Tibial nerve (tissue), 3 donors: ENCODE results near the genes FDXACB1 and TTC12.

- PRO-cap: no peak
- RAMPAGE, long total RNA, 3 experiments: no peak in any of the 3 experiments
Observed at GRCh38 chr11:111737162-111738220, 28.7 kb downstream of the PPP2R1B start.

DNA sequence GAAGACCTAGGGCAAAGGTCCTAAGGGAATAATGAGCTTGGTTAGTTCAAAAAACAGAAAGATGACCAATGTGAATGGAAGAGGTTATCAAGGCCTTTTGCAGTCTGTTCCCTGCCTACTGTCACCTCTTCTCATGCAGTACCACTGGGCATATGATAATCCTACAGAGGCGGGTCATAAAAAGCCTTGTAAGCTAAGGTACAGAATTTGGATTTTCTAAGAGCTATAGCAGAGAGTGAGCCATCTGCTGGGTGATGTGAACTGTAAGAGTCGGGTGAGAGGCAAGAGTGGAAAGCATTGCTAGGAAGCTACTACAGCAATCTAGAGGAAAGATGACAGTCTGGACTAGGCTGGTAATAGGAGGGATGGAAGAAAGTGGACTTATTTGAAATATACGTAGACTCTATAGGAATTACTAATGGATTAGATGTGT lies 3.0 kb downstream of the PPP2R1B start:
- PRO-cap: no peak
- RAMPAGE, long total RNA, 3 experiments: no peak in any of the 3 experiments

GRCh38 chr11:111767085-111767570 lies 939 bp upstream of the PPP2R1B start:
- PRO-cap: no peak
- RAMPAGE, long total RNA, 3 experiments: no peak in any of the 3 experiments

DNA sequence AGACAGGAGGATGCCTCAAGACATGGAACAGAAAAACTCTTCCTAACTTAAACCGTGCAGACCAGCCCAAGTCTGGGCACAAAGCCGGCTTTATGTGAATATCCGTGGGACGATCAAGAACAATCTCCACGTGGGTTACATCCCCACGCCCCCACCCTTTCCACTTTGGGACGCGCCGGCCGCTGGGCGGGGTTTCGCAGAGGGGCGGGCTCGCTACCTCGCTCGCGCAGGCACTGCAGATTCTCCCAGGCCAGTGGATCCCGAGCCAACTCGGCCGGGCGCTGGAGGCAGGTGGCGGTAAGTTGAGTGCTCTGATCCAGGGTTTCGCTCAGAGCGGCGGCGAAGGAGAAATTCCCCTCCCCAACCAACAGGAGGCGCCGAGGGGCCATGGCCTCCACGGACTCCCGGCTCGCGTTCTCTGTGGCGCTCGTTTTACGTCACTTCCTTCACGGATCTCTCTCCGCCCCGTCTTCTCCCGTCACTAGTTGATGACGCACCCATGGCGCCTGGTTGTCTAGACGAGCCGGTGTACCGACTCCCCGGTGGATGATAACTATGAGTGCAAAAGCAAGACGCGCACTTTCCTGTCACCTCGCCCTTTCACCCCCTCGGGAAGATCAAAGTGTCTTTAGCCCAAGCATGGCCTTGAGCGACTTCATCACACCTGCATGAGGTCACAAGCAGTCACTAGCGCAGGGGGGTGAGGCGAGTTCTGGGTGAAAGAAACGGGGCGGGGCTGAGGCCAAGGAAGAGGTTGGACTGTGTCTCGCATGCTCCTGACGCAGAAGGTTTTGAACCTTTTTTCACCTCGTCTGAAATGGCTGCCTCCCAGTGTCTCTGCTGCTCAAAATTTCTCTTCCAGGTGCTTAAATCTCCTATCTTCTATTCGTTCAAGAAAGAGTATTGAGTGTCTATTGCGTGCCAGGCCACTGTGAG lies at the start of gene FDXACB1:
TSS of gene FDXACB1 (minus strand) at position 422 of the 936 bp plus-strand sequence.
- PRO-cap: bidirectional peak, plus-strand start at position 484 of the sequence, minus-strand start at position 420 of the sequence
- RAMPAGE, long total RNA, 3 experiments: start-site peak on the plus strand in 3 of 3 experiments, centred at positions 190 to 770 of the sequence, 8 to 75 reads per replicate; start-site peak on the minus strand in 3 of 3 experiments, centred at positions 428 to 434 of the sequence, 8 to 21 reads per replicate

GRCh38 chr11:111926293-111927407 lies 7.9 kb downstream of the C11orf52 start:
- PRO-cap: bidirectional peak, plus-strand start at chr11:111927315, minus-strand start at chr11:111926939
- RAMPAGE, long total RNA, 3 experiments: no peak in any of the 3 experiments

DNA sequence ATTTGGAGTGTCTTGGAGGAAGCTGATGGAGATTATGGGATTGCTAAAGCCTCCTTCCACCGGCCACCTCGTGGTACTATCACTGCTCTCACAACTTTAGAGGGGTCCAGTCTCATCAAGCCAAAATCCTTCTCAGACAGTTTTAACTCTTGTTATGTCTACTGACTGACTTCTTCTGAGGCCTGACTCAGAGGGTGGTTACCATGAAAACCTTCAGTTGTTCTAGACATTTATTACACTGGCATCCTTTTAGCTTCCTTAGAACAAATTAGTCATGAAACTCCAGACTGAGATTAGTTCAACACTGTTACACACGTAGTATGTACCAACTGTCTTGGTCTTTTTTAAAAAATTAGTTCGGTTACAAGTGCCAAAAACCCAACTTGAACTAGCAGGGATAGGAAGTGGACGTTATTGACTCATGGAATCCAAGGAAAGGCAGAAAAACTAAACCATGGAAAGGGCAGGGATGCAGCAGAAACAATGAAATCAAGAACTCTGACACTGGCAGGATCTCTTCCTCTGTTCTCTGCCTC lies 7.6 kb downstream of the DIXDC1 start:
- PRO-cap: no peak
- RAMPAGE, long total RNA, 3 experiments: no peak in any of the 3 experiments

- PRO-cap: no peak
- RAMPAGE, long total RNA, 3 experiments: no peak in any of the 3 experiments
Observed at GRCh38 chr11:111960810-111961551, 23.8 kb downstream of the DIXDC1 start.

- PRO-cap: no peak
- RAMPAGE, long total RNA, 3 experiments: no peak in any of the 3 experiments
Observed at GRCh38 chr11:112081491-112082138, 4.9 kb downstream of the TIMM8B start.

DNA sequence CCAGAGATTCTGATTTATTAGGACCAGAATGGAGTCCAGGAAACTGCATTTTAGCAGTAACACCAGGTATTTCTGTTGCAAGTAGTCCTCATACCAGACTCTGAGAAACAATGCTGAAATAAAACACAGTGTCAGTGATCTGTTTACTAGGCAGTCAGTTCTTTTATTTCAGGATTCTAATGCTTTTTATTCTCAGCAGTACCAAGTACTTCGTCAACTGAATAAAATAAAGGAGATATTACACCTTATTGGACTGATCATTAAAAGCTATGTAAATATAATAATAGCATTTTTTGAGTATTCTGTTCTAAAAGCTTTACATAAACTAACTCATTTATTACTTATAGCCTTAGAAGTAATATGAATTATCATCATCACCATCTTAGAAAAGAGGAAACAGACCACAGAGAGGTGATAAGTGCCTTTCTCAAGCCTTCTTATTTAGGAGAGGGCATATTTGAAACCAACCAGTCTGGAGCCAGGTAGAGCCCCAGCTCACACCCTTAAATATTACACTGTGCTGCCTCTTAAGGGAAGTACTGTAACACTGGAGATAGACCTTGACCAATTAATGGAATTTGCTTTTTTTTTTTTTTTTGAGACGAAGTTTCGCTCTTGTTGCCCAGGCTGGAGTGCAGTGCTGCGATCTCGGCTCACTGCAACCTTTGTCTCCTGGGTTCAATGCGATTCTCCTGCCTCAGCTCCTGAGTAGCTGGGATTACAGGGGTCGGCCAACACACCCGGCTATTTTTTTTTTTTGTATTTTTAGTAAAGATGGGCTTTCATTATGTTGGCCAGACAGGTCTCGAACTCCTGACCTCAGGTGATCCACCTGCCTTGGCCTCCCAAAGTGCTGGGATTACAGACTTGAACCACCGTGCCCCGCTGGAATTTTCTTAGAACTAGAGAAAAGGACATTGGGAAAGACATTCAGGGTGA lies 2.3 kb downstream of the BCO2 start:
- PRO-cap: no peak
- RAMPAGE, long total RNA, 3 experiments: no peak in any of the 3 experiments

DNA sequence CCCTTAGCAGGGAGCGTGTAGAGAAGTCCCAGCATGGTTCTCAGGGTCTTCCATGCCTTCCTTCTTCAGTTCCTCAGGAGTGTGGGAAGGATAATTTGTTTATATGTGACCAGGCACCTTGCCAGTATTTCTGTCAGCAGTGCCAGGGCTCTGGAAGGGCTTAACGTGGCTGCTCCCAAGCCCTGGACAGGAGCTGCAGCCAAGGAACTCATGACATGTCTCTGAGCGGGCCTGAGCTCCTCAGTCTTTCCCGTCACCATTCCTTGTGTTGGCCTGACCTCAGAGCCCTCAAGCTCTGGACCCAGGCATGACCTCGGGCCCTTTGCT lies 264.0 kb upstream of the PLET1 start:
- PRO-cap: no peak
- RAMPAGE, long total RNA, 3 experiments: no peak in any of the 3 experiments

- PRO-cap: no peak
- RAMPAGE, long total RNA, 3 experiments: start-site peak on the plus strand in 1 of 3 experiments, at chr11:113046613-113046704 at its widest, 22 reads per replicate
Observed at GRCh38 chr11:113046443-113046843, 85.2 kb downstream of the NCAM1 start.

- PRO-cap: no peak
- RAMPAGE, long total RNA, 3 experiments: no peak in any of the 3 experiments
Observed at GRCh38 chr11:113190206-113190787, 124.1 kb upstream of the TTC12 start.

- PRO-cap: bidirectional peak, plus-strand start at chr11:113314602, minus-strand start at chr11:113314388; unidirectional peak, plus-strand start at chr11:113314847
- RAMPAGE, long total RNA, 3 experiments: start-site peak on the plus strand in 3 of 3 experiments, at chr11:113314541-113314616 at its widest, 40 to 74 reads per replicate
Observed at GRCh38 chr11:113314206-113315262, at the start of gene TTC12. Gene TTC12, plus strand, starts transcription at chr11:113314583.

GRCh38 chr11:113475509-113475905 lies 309 bp upstream of the DRD2 start:
- PRO-cap: no peak
- RAMPAGE, long total RNA, 3 experiments: no peak in any of the 3 experiments

DNA sequence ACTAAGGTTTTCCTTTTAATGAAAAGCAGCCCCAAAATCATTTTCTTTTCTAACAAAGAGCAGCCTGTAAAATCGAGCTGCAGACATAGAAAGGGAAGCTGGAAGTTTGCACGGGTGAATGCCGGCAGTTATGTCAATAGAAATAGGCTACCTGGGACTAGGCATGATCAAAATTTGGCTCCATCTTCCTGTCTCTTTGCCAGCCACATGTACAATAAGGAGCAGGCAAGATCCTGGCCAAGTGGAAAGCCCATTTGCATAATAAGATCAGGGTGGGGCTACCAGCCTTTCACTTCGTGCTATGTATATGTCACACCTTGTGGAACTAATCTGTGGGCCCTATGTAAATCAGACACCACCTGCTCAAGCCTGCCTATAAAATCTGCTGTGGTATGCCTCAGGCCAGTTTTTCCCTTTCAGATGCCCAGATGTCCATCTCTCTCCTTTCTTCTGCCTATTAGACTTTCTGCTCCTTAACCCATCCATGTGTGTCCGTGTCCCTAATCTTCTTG lies 79.3 kb upstream of the DRD2 start:
- PRO-cap: no peak
- RAMPAGE, long total RNA, 3 experiments: no peak in any of the 3 experiments

- PRO-cap: no peak
- RAMPAGE, long total RNA, 3 experiments: no peak in any of the 3 experiments
Observed at GRCh38 chr11:113894564-113895051, 10.0 kb upstream of the HTR3B start.

DNA sequence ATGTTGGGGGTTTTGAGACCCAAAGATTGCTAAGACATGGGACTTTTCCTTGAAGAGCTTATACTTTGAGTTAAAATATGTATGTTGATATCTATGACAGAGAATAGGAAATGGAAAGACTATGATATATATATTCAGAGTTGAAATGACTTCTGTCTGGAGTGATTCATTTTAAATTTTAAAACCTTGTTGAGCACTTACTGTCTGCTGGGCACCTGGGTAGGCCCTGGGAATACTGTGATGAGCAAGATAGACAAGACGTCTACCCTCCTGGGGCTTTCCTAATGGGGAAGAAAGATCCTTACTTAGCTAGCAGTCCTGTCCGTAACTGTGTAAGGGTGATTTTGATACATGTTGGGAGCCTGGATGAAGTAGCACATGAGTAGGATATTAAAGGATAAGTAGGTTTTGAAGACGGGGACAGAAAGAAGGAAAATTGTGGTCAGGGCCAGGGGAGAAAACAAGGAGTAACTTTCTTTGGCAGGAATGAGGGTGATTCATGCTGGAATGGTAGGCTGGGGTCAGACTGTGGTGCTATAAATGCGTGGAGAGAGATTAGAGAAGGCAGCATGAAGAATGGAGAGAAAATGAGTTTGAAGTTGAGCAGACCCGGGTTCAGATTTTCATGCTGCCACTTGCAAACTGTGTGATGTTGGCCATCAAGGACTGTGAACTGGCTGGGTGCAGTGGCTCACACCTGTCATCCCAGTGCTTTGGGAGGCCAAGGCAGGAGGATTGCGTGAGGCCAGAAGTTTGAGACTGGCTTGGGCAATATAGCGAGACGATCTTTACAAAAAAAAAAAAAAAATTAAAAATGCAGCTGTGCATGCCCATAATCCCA lies 22.0 kb downstream of the ZBTB16 start:
- PRO-cap: no peak
- RAMPAGE, long total RNA, 3 experiments: no peak in any of the 3 experiments

DNA sequence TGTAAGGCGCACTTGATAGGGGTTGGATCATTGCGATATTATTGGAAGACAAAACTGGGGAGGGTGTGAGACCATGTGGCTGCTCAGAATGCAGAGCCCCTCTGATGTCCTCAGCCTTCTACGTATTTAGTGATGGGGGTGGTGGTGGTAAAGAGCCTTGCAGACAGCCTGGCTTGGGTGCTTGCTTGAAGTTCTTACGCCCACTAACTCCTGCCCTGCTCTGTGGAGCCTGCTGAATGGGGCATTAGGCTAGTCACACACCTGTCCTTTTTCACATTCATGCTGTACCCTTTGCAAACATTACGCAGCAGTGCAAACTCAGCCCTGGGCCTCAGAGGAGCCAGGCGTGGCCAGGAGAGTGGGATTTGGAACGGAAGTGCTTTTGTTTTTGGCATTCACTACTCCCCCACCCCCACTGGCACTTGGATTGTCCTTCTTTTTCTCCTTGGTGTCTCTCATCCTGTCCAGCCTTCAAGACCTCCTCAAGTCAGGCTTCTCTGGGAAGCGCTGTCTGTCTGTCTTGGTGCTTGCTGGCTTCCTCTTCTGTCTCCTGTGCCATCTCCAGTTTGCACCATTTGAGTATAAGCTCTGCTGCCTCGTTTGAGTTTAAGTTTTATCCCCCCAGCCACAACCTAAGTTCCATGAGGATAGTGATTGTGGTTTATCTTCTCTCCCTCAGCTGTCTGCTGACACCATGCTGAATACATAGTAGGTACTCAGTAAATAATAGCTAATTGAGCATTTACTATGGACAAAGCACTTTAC lies 26.5 kb downstream of the ZBTB16 start:
- PRO-cap: no peak
- RAMPAGE, long total RNA, 3 experiments: no peak in any of the 3 experiments

DNA sequence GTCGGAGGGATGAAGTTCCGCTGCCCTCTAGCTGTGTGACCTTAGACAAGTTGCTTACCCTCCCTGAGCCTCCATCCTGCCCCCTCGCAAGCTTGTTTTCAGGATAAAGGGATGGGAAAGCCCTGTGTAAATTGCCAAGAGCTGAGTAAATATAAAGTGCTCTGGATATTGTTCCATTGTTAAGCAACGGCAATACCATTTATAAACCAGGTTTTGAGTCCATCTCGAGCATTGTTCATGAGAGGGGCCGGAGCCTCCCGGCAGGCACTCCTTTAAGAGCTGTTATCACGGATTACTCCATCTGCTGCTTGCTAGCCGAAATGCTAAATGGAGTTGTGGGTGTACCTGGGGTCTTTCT lies 73.0 kb downstream of the ZBTB16 start:
- PRO-cap: no peak
- RAMPAGE, long total RNA, 3 experiments: no peak in any of the 3 experiments

GRCh38 chr11:114137552-114138141 lies 78.1 kb downstream of the ZBTB16 start:
- PRO-cap: no peak
- RAMPAGE, long total RNA, 3 experiments: no peak in any of the 3 experiments